Choroid plexus epithelial cell (primary cell): ENCODE results near the genes DCAF11, PRKD1 and AP4S1.

- RRBS, result 2% methylated on average over 9 of the region's 47 CpGs
Measured at GRCh38 chr14:24114548-24115096, at the start of gene DCAF11. TSS of gene DCAF11 (plus strand) at chr14:24114777.

DNA sequence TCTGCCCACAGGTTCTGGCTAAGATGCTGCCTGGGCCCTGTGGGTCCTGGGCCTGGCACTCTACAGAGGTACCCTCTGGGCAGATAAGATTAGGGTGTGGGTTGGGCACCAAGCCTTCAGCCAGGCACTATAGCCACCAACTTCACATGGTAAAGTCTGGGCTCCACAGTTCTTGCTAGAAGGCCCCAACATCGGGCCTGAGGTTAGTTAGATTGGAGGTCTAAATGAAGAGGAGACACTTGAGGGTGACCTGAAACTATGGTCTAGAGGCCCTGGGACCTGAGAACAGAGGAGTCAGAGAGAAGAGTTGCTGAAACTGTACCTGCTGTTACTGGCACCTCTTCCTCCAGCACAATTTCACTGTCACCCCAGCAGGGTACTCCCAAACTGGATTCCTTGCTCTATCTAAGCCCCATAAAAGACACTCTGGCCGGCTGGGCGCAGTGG is 5.2 kb upstream of the REC8 start:
- RRBS, result no CpG with 5 or more reads among the region's 3 CpGs

DNA sequence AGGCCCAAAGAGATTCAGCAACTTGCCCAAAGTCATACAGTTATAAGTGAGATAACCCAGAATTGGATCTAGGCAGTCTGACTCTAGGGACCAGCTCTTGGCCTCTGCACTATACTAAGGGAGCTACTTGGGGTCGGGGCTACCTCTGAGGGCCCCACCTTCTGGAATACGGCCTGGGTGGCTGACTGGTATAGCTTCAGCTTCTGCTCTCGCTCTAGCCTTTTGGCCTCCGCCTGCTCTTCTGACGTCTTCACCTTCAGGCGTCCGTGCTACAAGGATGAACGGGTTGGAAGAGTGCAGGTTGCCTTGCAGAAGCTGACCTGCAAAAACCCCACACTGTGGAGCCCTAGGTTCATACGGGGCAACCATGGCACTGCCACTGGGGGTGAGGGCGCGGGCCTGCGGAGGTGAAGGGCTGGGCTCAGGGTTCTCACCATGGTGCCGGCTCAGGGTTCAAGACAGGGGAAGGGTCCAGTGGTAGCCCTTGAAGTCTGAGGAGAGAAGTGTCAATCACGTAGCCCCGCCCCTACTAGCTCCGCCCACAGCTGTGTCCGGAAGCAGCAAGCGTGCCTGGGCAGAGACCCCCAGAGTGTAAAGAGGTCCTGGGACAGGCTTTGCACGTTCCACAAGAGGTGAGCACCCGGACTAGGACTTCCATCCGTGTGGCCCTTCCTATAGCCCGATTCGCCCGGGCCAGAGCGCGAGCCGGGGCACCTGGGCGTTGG is 556 bp downstream of the RABGGTA start:
- RRBS, result 3% methylated on average over 13 of the region's 28 CpGs

DNA sequence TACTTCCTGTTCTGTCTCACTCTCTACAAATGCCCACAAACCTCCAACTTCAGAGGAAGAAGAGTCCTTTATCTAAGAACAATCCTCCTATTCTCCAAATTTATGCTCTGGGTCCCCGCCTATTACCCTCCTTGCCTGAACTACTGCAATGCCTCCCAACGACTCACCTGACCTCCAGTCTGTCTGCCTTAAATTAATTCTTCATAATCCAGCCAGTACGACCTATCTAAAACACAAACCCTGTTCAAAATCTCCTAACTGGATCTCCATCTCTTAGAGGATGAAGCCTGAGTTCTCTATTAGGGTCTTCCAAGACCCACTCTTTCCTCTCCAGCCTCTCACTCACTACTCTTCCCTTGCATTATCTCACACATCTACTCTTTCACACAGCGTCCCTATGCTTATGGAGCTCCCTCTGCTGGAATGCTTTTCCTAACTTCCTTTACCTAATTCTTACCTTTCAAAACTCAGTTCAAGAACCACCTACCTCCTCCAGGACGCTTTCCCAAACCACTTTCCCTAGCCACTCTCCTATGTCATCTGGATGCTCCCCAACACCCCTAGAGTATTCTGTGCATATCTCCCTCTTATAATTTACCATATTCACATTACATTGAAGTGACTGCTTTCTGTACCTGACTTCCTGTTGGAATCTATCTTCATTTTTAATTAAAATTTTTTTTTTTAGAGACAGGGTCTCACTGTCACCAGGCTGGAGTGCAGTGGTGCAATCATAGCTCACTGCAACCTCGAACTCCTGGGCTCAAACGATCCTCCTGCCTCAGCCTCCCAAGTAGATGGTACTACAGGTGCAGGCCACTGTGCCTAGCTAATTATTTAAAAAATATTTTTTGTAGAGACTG is 2.0 kb downstream of the DHRS1 start:
- RRBS, result no CpG with 5 or more reads among the region's 7 CpGs

DNA sequence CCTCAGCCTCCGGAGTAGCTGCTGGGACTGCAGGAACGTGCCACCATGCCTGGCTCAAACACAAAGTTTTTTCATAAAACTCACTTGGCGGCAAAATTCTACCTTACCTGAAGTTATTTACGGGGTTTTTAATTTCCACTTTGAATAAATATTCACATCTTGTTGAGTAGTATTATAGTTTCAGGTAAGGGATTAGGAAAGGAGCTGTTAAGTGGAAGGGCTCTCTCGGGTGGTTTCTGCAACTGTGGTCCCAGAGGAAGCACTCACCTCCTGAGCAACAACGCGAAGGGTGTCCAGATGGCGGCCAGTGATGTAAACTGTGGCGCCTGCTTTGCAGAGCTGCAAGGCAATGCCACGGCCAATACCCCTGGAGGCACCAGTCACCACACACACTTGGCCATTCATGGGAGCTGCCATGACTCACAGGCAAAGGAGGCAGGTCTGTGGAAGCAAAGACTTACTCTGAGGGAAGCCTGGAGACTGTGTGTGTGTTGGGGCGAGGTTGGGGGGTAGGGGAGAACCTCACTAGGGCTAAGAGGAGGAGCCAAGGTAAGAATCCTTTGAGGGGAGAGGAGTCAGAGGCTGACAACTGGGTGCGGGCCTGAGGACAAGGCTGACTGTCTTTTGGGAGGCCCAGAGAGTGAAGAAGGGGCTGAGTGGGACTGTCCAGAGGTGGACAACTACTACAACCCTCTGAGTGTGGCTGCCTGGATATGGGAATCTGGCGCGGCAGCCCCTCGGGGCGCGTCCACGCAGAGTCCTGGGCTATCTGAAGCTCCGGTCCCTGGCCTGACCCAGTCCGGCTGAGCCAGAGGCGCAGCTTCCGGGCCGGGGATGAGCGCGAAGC is 667 bp downstream of the DHRS1 start:
- RRBS, result no CpG with 5 or more reads among the region's 25 CpGs

- RRBS, result no CpG with 5 or more reads among the region's 6 CpGs
Measured at GRCh38 chr14:24308477-24309046, 785 bp upstream of the CIDEB start.

GRCh38 chr14:24374189-24374514 is 6.2 kb downstream of the NFATC4 start:
- RRBS, result no CpG with 5 or more reads among the region's 2 CpGs

- RRBS, result no CpG with 5 or more reads among the region's 20 CpGs
Measured at GRCh38 chr14:24481512-24482126, 26.4 kb downstream of the CMA1 start.

DNA sequence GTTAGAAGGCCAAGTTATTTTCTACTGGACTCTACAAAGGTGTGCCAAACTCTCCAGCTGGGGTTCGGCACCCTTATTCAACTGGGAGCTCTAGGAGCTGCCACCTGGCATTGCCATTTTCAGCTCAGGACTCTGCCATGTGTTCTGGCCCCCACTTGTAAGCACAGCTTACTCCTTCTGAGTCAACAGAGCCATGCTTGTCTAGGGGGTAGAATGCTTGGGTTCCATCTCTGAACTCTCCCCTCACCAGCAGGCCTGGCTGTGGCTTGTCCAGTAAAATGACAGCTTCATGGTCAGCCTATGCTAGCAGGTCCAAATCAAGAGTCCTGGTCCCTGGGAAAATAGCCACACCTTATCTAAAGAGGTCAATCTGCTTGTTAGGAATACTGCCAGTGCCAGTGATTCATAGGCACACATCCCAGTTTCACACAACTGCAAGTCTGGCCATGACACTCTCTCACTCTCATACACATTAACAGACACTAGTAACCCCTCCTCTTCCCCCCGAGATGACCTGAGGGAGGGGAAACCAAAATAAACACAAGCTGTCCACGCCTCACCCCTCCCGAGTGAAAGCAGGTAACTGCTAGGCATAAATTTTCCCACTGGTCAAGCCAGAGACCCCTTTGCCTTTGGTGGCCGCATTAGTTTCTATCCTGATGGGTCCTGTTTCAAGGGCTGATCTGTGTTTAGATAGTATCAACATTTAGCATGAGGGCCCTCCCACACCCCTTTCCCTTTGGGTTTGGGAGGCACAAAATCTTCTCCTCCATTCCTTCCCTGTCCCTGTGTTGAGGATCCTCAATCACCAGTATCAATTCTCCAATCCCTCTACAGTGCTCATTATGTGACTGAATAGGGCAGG is 182.3 kb upstream of the GZMB start:
- RRBS, result no CpG with 5 or more reads among the region's 5 CpGs

DNA sequence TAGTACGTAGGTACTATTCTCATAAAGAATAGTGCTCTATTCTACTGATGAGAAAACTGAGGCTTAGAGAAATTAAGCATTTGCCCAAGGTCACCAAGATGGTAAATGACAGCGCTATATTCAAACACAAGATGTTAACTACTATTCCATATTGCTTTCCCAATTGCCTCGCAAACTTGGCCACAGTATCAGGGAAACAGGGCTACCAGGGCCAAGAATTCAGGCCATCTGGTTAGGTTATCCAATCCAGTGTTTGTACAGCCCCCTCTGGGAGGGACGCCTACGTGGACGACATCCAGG is 183.0 kb upstream of the GZMB start:
- RRBS, result no CpG with 5 or more reads among the region's 6 CpGs

GRCh38 chr14:24839617-24840293 is 205.8 kb upstream of the GZMB start:
- RRBS, result no CpG with 5 or more reads among the region's 3 CpGs

DNA sequence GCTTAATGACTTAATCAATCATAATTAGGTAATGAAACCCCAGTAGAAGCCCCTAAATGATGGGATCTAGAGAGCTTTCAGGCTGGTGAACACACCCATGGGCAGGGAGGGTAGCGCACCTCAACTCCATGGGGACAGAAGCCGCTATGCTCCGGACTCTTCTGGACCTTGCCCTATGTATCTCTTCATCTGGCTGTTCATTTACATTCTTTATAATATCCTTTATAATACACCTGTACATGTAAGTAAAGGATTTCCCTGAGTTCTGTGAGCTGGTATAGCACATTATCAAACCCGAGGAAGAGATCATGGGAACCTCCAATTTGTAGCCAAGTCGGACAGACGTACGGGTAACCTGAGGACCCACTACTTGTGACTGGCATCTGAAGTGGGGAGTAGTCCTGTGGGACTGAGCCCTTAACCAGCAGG is 205.9 kb downstream of the STXBP6 start:
- RRBS, result no CpG with 5 or more reads among the region's 7 CpGs

DNA sequence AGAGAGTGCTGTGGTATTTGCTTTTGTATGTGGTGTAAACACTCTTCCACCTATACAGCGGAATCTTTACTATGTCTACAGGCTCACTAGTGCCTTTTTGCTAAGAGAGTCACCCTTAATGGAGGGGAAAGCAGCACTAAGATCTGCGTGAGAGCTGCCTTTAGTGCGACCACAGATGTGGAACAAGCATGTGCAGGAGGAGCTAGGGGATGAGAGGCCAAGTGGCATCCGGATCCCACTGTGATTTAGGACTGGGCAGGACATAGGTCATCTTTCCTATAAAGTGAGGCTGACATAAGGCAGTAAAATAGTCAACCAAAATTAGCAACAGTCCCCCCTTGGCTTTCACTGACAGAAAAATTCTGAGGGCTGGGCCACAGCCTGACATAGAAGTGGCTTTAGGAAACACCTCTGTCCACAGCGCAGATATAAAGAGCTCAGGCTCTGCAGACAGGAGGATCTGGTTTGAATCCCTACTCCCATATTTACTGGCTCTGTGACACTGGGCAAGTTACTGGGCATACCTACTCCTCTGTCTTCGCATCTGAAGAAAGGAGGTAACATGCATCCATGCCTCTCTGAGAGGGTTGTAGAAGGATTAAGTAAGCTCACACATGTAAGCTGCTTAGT is 95.4 kb downstream of the STXBP6 start:
- RRBS, result no CpG with 5 or more reads among the region's 6 CpGs

DNA sequence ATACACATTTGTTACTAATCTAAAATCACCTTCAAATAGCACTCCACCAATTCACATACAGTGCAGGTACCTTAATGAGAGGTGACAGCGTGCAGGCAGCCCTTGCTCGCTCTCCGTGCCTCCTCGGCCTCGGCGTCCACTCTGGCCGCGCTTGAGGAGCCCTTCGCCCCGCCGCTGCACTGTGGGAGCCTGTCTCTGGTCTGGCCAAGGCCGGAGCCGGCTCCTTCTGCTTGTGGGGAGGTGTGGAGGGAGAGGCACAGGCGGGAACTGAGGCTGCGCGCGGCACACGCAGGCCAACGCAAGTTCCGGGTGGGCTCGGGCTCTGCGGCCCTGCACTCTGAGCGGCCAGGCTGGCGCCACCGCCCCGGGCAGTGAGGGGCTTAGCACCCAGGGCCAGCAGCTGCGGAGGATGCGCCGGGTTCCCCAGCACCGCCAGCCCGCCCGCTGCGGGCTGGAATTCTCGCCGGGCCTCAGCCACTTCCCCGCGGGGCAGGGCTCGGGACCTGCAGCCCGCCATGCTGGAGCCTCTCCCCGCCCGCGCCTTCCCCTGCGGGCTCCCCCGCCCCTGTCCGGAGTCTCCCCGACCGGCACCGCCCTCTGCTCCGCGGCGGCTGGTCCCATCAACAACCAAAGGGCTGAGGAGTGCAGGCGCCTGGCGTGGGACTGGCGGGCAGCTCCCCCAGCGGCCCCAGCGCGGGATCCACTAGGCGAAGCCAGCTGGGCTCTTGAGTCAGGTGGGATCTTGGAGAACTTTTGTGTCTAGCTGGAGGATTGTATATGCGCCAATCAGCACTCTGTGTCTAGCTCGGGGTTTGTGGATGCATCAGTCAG is 921.3 kb upstream of the FOXG1 start:
- RRBS, result 87% methylated on average over 11 of the region's 60 CpGs

DNA sequence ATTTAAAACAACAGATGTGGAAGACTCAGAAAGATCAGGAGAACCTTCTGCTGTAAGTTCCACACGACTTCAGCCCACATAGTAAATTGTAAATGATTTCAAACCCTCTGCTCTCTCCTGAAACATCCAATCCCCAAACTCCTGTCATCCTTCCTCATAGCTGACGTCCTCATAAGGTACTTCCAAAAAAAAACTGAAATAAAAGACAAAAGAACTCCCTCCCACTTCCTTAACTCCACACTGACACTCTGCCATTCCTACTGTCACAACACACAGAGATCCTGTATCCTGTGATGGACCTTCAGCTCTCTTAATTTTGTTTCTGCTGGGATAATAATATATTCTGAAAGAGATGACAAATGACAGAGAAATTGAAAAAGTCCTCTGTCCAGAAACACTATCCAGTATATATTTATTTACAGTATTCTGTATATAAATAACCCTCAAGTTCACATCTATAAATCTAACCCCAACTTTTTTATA is 3.0 kb downstream of the PRKD1 start:
- RRBS, result no CpG with 5 or more reads among the region's 2 CpGs

GRCh38 chr14:29926920-29927878 is at the start of gene PRKD1:
TSS of gene PRKD1 (minus strand) at chr14:29927847.
- RRBS, result 1% methylated on average over 59 of the region's 109 CpGs

- RRBS, result no CpG with 5 or more reads among the region's 1 CpG
Measured at GRCh38 chr14:30907876-30908450, 33.6 kb downstream of the COCH start.

DNA sequence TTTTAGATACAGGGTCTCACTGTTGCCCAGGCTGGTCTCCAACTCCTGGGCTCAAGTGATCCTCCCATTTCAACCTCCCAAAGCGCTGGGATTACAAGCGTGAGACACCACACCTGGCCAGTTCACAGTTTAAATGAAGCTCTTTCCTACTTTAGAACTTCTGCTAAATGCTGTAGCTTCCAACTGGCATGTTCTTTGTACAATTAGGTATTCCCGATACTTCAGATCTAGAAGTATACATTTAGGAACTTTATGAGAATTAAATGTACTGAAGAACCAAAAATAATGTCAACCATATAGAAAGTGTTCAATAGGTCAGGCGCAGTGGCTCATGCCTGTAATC is 5.6 kb upstream of the AP4S1 start:
- RRBS, result no CpG with 5 or more reads among the region's 4 CpGs

DNA sequence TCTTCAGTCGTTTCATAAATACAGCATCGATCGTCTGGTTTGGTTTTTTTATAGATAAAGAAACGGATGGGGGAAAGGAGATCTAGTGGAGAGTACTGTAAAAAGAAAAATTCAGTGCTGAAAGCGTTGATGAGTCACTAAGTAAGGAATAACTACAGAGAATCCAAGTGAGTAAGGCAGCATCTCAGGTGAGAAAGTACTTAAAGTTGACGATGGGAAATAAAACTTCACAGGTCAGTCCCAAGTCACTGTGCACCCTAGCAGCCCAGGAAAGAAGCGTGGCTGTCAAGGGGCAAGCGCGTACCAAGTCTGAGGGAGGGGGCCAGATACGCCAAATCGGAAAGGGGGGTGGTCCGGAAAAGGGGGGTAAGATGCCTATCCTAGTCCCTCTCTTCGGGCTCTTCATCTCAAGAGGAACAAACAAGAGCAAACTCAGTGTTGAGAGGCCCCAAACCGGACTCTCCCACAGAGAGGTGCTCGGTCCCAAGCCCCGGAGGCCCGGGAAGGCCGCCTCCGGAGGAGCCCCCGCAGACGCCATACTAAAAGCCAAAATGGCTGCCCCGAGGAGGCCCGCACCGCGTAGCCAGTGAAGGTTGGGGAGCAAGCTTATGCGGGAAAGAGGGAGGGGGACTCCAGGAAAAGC is at the start of gene AP4S1:
Gene AP4S1, plus strand, starts transcription at position 539 of the 643 bp plus-strand sequence.
- RRBS, result 0% methylated on average over 2 of the region's 26 CpGs

GRCh38 chr14:31090610-31091332 is 64.6 kb upstream of the STRN3 start:
- RRBS, result no CpG with 5 or more reads among the region's 3 CpGs